M059J (cell line): ENCODE results near the genes KLF17, EIF2B3 and GPBP1L1.

DNA sequence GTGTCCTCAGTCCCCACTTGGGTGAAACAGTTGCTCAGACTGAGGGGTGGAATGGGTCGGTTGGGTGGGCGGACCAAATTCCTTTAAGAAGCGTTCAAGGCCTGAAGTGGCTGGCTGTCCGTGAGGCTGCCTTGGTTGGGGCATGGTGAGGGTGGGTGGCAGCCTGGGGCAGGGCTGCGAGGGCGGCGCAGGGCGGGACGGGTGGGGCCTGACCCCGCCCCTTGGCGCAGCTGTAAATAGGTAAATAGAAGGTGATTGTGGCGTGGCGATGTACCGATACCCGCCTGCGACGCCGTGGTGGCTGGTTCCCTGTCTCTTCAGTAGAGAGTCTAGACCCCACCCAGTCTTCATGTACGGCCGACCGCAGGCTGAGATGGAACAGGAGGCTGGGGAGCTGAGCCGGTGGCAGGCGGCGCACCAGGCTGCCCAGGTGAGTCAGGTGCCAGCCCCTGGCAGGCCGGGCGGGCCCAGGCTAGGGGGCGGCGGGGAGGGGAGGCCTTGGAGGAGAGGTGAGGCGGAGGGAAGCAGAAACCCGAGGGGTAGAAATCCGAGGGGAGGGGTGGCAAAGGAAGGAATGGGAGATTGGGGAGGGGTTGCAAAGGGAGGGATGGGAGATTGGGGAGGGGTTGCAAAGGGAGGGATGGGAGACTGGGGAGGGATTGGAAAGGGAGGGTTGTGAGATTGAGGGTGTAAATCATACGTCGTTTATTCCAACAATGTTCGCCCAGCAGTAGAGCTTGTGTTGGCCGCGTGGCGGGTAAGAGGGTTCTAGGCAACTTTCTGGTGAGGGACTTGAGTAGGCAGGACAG lies at the start of gene KLF17:
Gene KLF17 (plus strand): TSS at position 263 of the 809 bp plus-strand sequence.
- RAMPAGE, long total RNA: no peak

- RAMPAGE, long total RNA: no peak
Measured at GRCh38 chr1:44221224-44222272, 8.3 kb downstream of the DMAP1 start.

GRCh38 chr1:44289369-44290018 lies 65.6 kb downstream of the ERI3 start:
- RAMPAGE, long total RNA: no peak

GRCh38 chr1:44542883-44543301 lies 131.4 kb downstream of the TMEM53 start:
- RAMPAGE, long total RNA: no peak

DNA sequence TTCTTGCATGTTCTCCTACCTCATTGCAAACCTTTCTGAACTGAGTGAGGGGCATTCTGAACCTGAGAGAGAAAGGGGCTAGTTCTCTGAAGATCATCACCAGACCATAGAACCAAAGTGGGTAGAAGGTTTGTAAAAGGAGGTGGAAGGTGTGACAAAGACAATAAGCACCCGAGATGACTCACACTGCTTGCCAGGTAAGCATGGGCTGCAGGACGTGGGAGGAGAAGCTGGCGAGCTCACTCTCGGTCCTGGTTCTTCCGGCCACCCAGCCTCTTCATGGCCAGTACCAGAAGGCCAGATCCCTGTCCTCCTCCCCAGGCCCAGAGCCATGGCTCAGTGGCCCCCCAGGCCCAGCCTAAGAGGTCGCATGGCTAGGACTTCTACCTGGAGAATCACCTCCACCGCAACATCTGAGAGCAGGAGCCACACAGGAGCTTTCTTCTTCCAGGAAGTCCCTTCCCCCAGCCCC lies 128.3 kb downstream of the TMEM53 start:
- RAMPAGE, long total RNA: no peak

GRCh38 chr1:44783649-44784777 lies 4.0 kb downstream of the BEST4 start:
- RAMPAGE, long total RNA: no peak

DNA sequence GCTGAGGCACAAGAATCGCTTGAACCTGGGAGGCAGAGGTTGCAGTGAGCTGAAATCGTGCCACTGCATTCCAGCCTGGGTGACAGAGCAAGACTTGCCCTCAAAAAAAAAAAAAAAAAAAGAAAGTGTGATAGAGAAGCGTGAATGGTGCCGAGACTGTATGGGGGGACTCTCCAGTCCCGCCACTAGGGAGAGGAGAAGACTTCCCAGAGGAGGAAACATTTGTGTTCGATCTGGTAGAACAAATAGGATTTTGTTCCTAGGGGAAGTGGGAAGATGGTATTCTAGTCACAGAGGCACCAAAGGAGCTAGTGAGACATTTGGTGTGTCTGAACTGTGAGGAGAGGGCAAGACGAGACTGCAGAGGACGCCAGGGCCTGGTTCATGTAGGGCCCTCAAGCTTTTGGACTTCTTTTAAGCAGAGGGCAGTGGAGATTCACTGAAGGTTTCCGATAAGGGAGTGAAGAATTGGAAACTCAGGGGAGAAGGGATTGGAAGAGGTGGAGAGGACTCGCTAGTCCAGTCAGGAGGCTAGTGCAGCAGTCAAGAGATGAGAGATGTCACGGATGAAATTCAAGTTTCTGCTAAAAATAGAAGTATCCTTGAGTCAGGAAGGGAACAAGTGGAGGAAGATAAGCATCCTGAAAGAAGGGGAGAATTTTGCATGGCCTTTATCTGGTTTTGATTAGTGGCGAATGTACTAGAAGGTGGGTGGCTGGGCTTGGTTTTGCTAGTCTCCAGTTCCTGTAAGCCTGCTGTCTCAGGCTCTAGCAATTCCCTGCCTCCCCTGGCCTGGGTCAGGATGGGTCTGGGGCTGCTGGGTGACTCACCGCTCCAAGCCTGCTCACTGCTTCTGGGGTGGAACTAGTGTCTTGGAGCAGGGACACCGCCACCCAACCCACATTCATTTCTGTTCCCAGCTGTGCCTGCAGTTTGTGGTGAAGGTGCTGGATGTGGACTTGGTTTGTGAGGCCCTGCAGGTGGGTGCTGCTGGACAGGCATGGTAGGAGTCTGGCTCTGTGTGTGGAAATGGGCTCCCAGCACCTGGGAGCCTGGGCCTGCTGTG lies 3.1 kb downstream of the BTBD19 start:
- RAMPAGE, long total RNA: no peak

DNA sequence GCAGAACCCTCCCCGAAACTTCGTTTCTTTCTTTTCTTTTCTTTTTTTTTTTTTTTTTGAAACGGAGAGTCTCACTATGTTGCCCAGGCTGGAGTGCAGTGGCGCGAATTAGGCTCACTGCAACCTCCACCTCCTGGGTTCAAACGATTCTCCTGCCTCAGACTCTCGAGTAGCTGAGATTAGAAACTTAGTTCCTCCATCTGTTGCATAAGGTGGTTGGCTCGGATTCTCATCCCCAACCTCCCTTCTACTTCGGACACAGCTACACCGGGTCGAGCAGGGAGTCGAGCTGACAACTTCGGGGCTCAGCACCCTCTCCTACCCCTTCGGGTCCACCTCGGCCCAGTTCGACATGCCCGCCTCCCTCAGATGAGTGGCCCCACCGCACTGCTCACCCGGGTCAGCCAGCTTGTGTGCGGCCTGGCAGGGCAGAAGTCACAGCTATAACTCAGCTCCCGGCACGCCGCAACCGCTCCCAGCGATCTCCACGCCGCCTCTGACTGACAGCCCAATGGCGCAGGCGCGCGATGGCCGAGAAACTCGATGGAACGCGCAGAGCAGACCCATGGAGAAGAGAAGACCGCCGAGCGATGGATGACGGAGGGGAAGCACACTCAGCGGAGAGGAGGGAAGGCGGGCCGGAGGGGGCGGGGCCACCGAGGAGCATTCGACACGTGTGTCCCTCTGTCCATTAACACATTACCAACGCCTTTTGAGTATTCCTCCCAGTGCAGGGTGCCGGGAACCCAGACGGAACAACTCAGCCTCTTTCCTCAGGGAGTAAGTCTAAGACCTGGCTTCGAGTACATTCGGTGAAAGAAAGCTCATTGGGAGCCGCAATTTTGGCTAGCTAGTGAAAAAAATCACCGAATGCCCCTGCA lies at the start of gene EIF2B3:
Gene EIF2B3 (minus strand): TSS at position 498 of the 881 bp plus-strand sequence.
- RAMPAGE, long total RNA: no peak

DNA sequence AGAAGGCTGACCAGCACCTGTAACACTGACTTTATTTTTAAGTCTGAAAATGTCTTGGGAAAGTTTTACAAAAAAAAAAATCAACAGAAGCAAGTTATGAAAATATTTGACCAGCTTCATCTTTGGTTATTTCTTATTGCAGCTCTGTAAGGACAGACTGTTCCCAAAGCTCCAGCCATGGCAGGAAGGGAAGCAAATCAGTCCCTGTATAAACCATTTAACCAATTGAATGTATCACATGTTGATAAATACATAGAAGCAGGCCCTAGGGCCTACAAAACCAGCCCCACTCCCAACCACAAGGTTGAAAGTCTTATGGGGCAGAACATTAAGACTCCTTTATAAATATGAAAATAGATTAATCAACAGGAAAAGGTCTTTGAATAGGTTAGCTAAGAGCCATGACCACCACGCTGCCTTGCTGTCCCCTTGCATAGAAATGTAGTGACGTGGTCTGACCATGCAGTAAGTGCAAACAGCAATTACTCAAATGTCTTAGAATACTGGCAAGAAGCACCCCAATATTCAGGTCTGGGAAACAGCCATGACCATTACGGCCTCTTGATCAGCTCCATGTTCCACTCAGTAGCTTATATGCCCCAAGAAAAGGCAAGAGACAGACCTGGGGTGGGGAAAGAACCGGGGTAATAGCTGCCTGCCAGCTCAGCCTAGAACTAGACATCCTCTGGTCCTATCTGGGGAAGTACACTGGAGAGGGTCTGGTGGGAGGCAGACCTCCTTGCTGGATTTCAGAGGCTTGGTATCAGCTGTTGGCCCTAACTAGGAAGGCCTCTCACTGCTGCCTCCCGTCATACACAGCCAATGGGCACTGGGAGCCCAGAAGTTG lies 4.1 kb downstream of the TOE1 start:
- RAMPAGE, long total RNA: no peak

GRCh38 chr1:45521303-45521644 lies 410 bp downstream of the PRDX1 start:
- RAMPAGE, long total RNA: no peak

- RAMPAGE, long total RNA: no peak
Measured at GRCh38 chr1:45552002-45552850, 1.6 kb downstream of the AKR1A1 start.

- RAMPAGE, long total RNA: no peak
Measured at GRCh38 chr1:45607923-45608276, 16.0 kb downstream of the CCDC17 start.

DNA sequence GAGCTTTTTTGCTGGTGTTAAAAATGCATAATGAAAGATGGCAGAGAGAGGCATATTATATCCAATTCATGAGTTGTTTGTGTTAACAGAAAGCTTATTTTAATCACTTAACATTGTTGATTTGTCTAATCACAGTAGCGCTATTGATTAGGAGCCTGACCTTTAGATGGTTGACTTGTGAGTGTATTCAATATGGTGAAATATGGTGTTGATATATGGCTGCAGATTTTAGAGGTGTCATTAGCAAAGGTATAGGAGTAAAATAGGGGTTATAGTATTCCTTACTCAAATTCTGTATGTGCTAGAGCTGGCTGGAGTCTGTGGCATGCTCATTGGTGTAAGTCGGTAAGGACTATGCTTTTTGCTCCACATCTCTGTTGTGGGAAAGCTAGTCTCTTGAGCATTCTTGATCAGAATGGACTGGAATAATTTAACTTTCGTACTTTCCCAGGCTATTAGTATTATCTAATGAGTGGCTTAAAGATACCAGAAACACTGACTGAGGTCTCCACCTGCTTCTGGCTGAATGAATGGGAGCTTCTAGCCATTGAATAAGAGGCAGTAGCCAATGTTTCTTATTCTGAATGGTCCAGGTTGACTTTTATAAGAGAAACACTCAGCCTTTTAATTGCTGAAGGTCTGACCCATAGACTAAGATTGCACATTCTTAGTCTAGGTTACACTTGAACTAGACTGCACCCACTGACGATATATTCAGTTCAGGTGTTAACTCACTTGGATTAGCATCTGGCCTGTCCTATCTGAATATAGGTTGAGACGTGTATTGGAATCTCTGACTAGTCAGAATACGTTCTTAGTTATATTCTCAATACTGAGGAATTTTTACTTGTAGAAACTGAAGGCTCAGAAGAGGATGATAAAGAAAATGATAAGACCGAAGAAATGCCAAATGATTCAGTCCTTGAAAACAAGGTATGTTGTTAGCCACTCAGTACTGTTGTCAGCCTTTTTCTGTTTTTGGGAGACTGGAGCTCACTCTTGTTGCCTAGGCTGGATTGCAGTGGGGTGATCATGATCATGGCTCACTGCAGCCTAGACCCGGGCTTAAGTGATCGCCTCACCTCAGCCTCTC lies 11.2 kb downstream of the CCDC17 start:
- RAMPAGE, long total RNA: no peak

GRCh38 chr1:45615677-45616458 lies 8.0 kb downstream of the CCDC17 start:
- RAMPAGE, long total RNA: no peak

DNA sequence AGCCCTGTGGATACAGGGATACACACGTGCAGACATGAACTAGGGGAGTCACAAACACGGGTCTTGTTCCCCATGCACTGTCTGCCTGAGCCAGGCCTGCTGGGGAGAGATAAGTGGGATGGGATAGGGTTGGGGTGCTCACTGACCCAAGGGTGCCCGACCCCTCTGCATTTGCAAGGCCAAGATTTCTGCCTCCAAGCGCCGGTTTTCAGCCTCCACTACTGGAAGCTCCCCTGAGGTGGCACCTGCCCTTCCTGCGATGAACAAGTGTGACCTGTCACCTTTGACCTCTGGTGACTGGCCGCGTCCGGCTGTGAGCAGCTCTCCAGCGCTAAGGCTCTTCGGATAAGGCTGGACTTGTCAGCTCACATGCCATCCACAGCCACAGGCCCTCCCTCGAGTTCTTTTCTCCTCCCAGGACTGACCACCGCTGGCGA lies 1.7 kb downstream of the CCDC17 start:
- RAMPAGE, long total RNA: no peak

- RAMPAGE, long total RNA: no peak
Measured at GRCh38 chr1:45685215-45685864, 993 bp downstream of the GPBP1L1 start.

DNA sequence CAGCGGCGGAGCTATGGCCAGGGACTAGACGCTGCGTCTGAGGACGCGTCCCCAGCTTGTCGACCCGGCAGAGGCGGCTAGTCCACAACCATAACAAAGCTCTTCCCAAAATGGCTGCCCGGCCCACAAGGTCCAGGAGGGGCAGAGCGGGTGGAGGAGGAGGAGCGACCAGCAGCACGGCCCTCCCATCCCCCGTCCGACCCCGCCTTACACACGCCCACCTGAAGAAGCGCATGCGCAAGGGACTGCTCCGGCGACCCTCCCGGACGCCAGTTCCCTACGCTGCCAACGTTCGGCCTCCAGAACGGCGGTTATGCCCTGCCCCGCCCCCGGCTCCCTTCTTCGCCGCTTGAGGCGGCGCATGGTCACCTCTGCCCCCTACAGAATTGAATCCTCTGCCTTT lies at the start of gene GPBP1L1:
Gene GPBP1L1 (minus strand): TSS at position 118 of the 403 bp plus-strand sequence.
- RAMPAGE, long total RNA: no peak

GRCh38 chr1:45693901-45694893 lies 6.2 kb downstream of the TMEM69 start:
- RAMPAGE, long total RNA: no peak

GRCh38 chr1:45697615-45698089 lies 9.7 kb downstream of the TMEM69 start:
- RAMPAGE, long total RNA: no peak

DNA sequence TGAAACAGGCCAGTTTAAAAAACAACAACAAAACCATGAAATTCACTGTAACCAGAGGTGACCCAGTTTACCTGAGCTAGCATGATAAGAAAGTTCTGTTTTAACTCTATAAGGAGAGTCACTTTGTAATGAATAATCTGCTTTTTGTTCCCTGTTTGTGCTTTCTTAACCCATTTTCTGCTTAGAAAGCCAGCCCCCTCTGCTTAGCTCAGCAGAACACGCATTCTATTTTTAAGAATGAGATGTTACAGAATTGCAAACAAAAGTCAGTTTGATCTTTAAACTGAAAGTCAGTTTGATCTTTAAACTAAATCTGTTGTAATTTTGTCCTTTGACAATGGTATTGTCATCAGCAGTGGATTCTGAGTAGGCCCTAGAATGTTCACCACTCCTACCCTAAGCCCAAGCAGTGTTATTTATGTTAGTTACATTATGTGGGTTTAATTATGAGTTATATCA lies 68.0 kb downstream of the MAST2 start:
- RAMPAGE, long total RNA: no peak